ENCODE results near the gene FGF4.

DNA sequence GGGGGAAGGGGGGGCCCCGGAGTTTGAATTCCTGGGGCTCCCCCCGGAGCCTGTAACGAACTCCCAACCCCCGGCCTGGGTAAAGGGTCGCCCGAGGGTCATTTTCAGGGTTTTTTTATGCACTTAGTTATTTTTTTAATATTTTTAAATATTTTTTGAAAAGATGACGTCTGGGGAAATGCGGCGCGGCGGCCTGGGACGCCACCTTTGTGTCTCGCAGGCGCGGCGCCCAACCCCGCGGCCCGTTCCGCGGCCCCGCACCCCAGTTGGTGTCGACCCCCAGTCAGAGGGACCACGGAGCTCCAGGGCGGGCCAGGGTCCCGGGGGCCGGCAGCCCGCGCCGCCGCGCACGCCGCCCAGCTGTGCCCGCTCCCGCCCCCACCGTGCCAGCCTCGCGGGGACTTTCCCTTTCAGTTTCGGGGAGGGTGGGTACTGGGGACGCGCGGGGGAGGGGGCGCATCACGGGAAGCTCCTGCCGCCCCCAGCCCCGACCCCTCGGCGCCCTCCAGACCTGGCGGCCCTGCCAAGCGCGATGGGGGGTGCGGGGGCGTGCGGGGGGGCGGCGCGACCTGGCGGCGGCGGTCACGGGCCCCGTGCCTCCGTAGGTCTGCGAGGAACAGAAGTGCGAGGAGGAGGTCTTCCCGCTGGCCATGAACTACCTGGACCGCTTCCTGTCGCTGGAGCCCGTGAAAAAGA is 1.6 kb downstream of the CCND1 start:
- PRO-cap, result bidirectional peak, plus-strand start at position 413 of the sequence, minus-strand start at position 385 of the sequence; unidirectional peak, minus-strand start at position 657 of the sequence
- RAMPAGE, long total RNA, 4 experiments, result no peak in any of the 4 experiments

- PRO-cap, result no peak
- RAMPAGE, long total RNA, 4 experiments, result no peak in any of the 4 experiments
Observed at GRCh38 chr11:69658017-69658513, 17.1 kb downstream of the LTO1 start.

- PRO-cap, result no peak
- RAMPAGE, long total RNA, 4 experiments, result no peak in any of the 4 experiments
Observed at GRCh38 chr11:69667899-69668780, 7.0 kb downstream of the LTO1 start.

- PRO-cap, result no peak
- RAMPAGE, long total RNA, 4 experiments, result no peak in any of the 4 experiments
Observed at GRCh38 chr11:69707031-69707493, 3.2 kb upstream of the FGF19 start.

- PRO-cap, result no peak
- RAMPAGE, long total RNA, 4 experiments, result no peak in any of the 4 experiments
Observed at GRCh38 chr11:69712089-69712792, 8.4 kb upstream of the FGF19 start.

DNA sequence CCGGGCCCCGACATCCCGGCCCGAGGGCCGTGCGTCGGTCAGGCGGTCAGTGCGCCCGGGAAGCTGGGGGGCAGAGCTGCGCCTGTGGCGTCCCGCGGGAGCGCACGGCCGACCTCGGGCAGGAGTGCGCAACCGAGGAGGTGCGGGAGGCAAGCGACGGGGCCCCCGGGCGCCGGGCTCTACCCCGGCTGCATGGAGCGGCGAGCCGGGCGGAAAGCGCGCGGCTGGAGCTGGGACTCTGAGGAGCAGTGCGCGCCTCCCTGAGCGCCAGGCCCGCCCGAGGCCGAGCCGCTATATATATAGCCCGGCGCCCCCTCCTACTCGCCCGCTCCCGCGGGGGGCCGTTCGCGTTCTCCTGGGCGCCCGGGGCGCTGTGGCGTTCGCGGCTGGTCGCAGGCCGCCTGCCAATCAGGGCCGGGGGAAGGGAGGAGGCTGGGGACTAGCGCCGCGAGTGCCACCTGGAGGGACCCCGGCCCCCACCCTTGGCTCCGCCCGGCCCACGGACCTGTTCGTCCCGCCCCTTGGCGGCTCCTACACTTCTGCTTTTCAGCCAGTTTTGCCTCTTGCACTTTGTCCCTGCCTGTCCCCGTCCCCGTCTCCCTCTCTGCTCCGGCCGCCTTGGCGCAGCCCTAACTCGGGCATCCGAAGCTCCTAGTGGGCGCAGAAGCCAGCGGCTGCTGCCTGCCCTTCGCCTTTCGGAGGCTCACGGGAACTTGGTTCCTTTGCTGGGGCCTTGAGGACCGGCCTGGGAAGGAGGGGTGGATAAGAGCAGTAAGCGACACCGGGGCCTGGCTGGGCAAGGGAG is at the start of gene FGF4:
TSS of gene FGF4 (minus strand) at position 271 of the 805 bp plus-strand sequence.
- PRO-cap, result no peak
- RAMPAGE, long total RNA, 4 experiments, result no peak in any of the 4 experiments

- PRO-cap, result no peak
- RAMPAGE, long total RNA, 4 experiments, result no peak in any of the 4 experiments
Observed at GRCh38 chr11:69943523-69943965, 124.3 kb upstream of the FGF3 start.

- PRO-cap, result unidirectional peak, minus-strand start at chr11:69983346
- RAMPAGE, long total RNA, 4 experiments, result no peak in any of the 4 experiments
Observed at GRCh38 chr11:69982579-69983390, 95.3 kb upstream of the ANO1 start.

- PRO-cap, result no peak
- RAMPAGE, long total RNA, 4 experiments, result no peak in any of the 4 experiments
Observed at GRCh38 chr11:70063599-70063994, 14.5 kb upstream of the ANO1 start.

- PRO-cap, result no peak
- RAMPAGE, long total RNA, 4 experiments, result no peak in any of the 4 experiments
Observed at GRCh38 chr11:70111161-70111987, 33.3 kb downstream of the ANO1 start.

- PRO-cap, result no peak
- RAMPAGE, long total RNA, 4 experiments, result no peak in any of the 4 experiments
Observed at GRCh38 chr11:70204979-70205595, 2.0 kb downstream of the FADD start.

- PRO-cap, result no peak
- RAMPAGE, long total RNA, 4 experiments, result no peak in any of the 4 experiments
Observed at GRCh38 chr11:70206098-70206481, 3.0 kb downstream of the FADD start.

DNA sequence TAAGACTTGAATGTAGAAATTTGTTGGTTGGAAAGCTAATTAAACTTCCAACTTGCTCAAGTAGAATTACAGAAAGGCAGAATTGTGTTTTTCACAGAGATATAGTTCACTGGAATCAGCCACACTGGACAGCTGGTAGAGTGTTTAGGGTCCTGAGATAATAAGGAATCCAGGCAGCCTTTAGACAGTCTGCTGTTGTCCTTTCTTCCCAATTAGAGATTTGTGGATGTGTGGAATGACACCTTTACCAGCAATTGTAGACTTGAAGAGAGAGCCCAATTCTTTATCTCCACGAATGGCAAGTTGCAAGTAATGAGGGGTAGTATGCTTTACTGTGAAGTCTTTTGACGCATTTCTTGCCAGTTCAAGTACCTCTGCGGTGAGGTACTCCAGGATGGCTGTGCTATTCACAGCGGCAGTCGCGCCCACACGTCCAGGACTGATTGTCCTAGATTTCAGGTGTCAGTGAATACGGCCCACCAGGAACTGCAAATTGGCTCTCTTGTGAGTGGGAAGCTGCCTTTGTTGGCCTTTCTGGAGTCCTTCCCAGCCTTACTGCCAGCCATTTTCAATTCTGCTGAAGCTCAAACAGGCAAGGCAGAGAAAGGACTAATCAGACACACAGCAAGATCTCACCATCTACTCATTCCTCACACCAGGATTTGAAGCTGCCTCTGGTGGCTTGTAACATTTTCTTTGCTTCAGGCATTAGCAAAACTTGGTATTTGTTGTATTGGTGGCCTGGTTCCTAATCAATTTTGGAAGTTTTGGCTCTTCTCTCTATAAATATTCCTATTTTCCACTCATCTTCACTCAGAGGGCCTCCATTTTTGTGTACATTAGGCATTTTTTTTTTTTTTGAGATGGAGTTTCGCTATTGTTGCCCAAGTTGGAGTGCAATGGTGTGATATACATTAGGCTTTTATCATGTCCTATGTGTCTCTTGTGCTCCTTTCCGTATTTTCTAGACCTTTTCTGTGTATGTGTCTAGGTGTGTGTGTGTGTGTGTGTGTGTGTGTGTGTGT is 8.6 kb downstream of the PPFIA1 start:
- PRO-cap, result no peak
- RAMPAGE, long total RNA, 4 experiments, result no peak in any of the 4 experiments

- PRO-cap, result no peak
- RAMPAGE, long total RNA, 4 experiments, result no peak in any of the 4 experiments
Observed at GRCh38 chr11:70321051-70321536, 50.6 kb downstream of the PPFIA1 start.

DNA sequence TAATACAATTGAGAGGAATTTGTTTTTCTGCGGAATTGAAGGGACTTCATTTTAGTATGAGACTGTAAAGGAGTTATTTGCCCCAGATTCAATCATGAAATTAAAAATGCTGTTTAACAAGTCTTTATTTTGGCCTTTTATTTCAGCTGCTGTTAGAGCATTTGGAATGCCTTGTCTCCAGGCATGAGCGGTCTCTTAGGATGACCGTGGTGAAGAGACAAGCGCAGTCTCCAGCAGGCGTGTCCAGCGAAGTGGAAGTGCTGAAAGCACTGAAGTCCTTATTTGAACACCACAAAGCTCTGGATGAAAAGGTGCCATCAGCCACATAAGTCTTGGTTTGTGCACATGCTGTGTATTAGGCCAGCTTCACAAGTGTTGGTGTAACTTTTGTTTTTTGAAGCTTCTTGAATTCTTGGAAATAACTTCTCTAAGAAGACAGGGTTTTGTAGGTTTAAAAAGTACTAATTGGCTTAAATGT is 54.2 kb downstream of the PPFIA1 start:
- PRO-cap, result no peak
- RAMPAGE, long total RNA, 4 experiments, result start-site peak on the plus strand in 1 of 4 experiments, centred at position 186 of the sequence, 21 reads per replicate

DNA sequence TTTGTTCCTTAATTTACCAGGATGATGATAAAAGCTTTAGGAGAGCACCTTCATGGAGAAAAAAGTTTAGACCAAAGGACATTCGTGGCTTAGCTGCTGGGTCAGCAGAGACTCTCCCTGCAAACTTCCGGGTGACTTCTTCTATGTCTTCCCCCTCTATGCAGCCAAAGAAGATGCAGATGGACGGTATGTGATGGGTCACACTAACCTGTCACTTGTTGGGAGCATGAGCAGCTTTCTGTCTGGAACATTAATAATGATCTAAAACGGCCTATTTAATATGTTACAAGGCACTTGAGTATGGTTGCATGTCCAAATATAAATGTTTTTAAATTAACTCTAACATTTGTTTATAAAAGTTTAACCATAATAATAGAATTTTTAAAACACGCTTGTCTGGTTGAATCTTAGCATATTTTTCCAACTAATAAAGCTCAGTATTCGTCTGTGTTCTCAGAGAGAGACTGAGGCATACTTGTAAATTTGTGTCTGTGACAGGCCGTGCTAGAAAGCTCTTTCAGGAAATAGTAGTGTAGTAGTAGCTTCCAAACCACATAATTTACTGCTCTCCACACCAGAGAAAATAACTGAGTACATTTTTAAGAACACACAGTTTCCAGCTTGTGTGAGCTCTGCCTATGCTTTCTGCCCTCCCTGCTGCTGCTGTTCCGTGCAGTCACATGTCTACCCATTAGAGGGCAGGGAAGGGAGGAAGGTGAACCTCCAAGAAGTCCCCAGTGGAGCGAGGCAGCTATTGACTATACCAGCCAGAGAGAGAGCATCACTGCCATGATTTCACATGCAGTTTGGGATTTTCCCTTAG is 20.1 kb upstream of the CTTN start:
- PRO-cap, result no peak
- RAMPAGE, long total RNA, 4 experiments, result no peak in any of the 4 experiments

DNA sequence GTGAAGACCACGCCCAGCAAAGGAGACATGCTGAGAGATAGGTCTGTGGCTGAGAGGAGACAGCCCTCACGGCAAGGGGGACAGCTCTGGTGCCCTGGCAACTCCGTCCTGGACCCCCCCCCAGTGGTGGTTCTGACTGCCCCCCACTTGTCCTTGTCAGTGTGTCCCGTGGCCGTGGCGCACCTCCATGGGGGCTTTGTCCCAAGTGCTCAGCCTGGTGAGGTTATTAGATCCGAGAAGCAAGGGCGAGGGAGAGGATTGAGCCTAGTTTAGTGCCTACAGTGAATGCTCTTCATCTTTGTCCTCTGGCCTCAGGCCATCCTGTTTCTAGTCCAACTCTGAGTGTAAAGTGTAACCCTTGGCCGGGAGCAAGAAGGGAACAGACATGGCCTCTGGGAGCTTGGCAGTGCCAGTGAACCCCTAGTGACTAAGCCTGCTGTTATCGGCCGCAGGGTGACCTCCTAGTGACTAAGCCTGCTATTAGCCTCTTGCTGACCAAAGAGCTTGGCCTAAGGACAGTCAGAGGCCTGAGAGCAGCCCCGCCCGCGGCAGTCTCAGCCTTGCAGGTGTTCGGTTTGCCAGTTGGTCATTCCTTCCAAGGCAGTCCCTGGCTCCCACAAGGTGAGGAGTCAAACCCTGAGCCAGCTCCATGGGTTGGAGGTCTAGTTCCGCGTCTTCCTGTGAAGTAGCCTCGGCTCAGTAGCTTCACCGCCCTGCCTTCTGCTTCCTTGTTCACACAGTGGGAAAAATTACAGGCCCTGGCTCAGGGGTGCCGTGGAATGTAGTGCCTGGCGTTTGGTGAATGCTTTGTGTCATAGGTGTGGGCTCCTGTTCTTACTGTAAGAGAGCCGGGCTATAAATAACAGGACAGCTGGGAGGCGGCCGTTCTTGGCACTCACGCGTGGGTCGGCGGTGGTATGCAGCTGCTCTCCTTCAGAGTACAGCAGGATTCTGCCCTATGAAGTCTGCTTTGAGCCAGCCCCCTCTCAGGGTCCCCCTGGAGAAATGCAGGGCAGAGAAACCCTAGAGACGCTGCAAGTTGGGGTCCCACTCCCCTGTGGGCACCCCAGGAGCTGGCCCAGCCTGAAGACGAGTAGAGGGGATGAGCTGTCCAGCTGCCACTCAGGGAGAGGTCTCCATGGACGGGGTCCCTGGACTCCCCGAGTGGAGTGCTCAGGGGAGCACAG is 83.9 kb downstream of the CTTN start:
- PRO-cap, result no peak
- RAMPAGE, long total RNA, 4 experiments, result no peak in any of the 4 experiments

DNA sequence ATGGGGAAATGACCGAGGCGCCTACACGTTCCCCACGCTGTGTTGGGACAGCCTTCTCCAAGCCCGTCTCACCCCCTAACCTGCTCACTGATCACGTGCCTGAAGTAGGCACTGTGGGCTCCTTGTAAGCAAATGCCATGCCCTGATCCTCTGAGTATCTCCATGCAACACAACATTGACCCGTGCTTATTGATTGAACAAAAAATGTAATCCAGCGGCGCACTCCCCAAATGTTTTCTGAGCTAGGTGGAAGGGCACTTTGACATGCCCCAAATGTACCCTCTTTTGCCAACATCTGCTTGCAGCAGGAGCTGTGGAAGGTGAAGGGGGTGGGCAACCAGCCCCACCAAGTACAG is 268.3 kb downstream of the CTTN start:
- PRO-cap, result no peak
- RAMPAGE, long total RNA, 4 experiments, result no peak in any of the 4 experiments

GRCh38 chr11:70713871-70714146 is 315.5 kb downstream of the CTTN start:
- PRO-cap, result no peak
- RAMPAGE, long total RNA, 4 experiments, result no peak in any of the 4 experiments

GRCh38 chr11:70820284-70820619 is 421.9 kb downstream of the CTTN start:
- PRO-cap, result no peak
- RAMPAGE, long total RNA, 4 experiments, result no peak in any of the 4 experiments

Data from sigmoid colon (tissue), 4 donors.